HT1080 (cell line): ENCODE data around the gene TMEM270.

DNA sequence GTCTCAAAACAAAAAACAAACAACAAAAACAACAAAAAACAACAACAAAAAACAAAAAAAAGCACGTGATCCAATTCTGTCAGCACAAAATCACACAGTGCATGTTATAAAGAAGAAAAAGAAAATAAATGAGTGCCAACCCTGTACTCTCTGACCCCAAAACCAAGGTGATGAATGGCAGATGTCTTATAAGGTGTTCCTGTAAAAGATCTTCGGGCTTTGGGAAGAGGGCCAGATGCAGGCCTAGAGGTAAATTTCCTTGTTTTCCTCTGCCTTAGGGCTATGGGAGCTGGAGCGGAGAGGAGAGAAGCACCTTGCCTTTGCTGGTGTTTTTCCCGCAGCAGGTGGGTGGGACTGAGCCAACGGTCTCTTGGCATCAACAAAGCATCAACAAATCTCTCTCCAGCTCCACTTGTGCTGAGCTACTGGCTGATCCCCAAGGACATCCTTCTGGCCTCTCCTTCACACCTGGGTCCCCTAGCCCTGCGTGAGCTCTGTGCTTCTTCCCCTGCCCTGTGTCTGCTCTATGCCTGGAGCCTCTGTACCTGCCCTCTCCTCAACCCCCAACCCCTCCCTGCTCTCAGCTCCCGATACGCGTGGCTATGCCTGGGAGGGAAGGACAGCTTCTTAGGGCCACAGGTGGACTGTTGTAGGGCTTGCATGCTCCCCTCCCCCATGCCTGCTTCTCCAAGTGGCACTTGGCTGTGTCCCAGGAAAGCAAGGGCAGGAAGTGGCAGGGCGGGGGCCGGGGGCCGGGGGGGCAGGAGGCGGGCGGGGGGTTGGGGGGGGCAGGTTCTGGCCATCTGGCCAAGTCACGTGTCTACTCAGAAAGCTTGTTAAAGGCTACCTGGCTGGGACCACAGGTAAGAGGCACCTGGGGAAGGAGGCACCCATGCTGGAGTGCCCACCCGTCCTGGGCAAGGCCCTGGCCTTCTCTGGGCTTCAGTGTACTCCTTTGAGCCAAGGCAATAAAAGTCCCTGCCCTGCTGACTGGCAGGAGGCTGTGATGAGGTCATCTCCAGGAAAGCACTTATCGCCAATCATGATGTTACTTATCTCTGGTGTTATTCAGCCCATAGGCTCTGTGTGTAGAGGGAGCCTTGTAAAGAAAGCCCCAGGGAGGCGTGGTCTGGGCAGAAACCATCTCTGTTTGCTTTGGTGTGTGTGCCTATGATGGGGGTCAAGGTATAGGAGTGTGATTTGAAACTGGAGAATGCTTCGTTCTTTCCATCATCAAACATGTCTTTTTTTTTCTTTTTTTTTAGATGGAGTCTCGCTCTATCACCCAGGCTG is 3.0 kb upstream of the CLDN4 start:
RAMPAGE:
- cytosol, long total RNA = no peak
- long total RNA = no peak
- nucleus, long total RNA = no peak

DNA sequence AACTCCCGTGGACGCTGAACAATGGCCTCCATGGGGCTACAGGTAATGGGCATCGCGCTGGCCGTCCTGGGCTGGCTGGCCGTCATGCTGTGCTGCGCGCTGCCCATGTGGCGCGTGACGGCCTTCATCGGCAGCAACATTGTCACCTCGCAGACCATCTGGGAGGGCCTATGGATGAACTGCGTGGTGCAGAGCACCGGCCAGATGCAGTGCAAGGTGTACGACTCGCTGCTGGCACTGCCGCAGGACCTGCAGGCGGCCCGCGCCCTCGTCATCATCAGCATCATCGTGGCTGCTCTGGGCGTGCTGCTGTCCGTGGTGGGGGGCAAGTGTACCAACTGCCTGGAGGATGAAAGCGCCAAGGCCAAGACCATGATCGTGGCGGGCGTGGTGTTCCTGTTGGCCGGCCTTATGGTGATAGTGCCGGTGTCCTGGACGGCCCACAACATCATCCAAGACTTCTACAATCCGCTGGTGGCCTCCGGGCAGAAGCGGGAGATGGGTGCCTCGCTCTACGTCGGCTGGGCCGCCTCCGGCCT is 454 bp downstream of the CLDN4 start:
RAMPAGE:
- cytosol, long total RNA = no peak
- long total RNA = no peak
- nucleus, long total RNA = no peak

DNA sequence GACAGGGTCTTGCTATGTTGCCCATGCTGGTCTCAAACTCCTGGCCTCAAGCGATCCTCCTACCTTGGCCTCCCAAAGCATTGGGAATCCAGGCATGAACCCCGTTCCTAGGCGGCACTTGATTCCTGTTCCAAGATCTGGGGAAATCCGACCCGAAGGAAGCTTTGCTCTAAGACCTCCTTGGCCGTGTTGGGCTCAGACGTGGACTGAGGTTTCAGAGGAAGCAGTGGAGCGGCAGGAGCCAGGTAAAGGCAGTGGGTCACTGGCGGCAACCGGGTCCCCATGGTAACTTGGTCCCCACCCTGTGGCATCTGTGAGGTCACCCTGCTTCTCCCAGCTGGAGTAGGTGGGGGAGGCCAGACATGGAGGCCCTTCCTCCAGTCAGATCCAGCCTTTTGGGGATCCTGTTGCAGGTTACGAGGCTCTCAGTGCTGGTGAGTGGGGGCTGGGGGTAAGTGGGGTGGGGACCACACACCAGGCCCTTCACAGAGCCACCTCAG is at the start of gene TMEM270:
TSS of gene TMEM270 (plus strand) at position 327 of the 500 bp plus-strand sequence.
RAMPAGE:
- cytosol, long total RNA = no peak
- long total RNA = no peak
- nucleus, long total RNA = no peak

DNA sequence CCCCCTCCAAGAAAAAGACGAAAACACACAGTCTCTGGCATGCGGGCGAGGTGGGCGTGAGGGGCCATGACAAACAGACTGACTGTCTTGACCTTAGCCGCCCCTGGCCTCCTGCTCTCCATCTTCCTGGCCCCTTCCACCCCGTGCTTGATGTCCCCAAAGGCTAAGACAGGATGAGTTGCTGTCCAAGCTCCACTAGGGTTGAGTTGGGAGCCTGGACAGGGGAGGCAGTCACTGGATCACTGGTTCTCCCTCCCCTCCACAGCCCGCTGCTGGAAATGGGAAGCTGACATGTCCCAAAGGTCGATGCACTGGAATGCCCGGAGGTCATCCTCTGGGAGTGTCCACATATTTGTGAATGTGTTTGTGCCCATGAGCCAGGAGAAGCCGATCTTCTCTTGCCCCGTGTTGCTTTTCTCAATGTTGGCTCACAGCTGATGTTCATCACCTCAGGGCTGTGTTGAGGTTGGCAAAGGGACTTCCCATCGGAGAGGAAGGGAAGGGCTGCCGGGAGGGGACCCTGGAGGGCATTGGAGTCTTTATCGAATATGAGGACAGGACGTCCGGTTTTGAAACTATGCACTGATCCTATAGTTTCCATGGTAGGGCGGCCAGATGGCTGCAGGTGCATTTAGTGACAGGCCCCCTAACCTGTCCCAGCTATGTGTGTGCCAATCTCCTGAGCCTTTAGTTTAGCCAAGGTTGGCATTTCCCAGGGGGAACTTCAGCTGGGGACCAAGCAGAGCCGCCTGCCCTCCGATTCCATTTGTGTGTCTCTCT is 19.5 kb downstream of the TMEM270 start:
RAMPAGE:
- cytosol, long total RNA = no peak
- long total RNA = no peak
- nucleus, long total RNA = no peak

DNA sequence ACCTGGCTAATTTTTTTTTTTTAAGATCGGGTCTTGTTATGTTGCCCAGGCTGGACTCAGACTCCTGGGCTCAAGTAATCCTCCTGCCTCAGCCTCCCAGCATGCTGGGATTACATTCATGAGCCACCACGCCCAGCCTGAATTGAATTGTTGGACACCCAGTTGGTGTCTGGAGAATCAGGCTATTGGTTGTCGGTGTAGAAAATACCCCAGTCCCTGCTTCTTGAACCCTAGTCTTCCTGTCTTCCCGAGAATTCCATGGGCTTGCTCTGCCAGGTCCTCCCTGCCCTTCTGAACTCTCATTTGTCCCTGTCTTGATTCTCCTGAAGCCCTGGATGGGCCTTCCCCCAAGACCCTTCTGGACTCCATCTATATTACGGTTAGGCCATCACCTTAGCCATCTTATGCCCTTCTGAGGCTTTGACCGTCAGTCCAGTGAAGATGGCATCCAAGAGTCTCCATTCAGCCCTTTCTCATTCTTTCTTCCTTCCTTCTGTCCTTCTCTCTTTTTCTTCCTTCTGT is 53.7 kb downstream of the TMEM270 start:
RAMPAGE:
- cytosol, long total RNA = no peak
- long total RNA = no peak
- nucleus, long total RNA = no peak

RAMPAGE:
- cytosol, long total RNA = no peak
- long total RNA = no peak
- nucleus, long total RNA = no peak
Measured at GRCh38 chr7:73986100-73986878, 41.7 kb upstream of the ELN start.

DNA sequence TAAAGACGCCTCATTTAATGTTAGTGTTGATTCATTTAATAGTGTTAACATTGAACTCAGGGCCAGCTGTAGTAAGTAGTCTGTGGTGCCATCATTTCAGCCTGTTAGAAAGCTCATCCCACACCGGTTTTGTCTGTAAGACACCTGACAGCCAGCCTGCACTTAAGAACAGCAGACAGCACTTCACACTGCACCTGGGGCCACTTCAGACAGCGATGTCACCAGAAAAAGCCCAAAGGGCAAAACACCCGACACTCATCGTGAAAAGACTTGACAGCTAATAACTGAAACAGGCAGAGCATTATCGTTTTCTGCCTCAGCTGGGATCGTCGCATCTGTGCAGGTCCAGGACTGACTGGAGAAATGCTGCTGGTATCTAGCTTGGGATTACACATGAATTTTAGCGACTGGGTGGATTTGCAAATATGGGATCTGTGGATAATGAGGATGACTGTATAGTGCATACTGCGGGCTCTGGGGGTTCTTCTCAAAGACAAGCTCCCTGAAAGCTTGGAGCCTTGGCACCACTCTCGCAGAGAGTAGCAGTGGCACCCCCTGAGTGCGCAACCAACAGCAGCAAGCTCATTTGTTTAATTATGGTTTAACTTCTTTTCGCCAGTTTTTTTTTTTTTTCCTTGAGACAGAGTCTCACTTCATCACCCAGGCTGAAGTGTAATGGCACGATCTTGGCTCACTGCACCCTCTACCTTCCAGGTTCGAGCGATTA is 16.6 kb upstream of the LAT2 start:
RAMPAGE:
- cytosol, long total RNA = no peak
- long total RNA = no peak
- nucleus, long total RNA = no peak

DNA sequence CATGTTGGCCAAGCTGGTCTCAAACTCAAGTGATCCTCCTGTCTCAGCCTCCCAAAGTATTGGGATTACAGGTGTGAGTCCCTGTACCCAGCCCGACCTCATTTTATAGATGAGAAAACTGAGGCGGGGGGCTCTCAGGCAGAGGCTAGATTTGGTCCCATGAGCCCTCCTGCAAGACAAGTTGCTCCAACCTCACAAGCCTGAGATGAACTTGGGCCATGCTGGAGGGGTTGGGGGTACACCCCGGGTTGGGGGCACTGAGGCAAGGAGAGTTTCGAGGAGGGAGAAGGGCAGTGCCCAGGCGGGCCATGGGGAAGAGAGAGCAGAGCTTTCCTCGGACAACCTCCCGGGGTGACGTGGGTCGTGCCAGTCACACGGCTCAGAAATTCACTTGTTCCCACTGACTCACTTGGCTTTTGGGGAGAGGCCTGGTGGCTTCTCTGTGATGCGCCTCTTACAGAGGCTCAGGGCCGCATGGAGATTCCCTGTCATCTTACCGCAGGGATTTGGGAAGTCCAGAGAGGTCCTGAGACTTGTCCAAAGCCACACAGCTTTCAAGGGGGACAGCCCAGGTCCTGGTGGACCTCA is 2.8 kb downstream of the LAT2 start:
RAMPAGE:
- cytosol, long total RNA = no peak
- long total RNA = no peak
- nucleus, long total RNA = no peak

DNA sequence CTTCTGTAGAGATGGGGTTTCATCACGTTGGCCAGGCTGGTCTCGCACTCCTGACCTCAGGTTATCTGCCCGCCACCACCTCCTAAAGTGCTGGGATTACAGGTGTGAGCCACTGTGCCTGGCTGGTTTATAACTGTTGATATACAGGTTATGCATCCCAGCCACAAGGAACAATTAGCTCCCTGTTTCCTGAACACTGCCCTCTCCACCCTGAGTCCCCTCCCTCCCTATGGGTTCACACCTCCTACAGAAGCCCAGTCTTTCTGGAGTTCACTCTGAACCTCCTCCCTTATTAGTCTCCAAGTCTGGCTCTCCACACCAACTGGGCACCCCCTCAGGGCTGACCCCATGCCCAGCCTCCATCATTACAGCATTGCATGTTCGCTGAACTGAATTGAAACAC is 1.9 kb upstream of the CLIP2 start:
RAMPAGE:
- cytosol, long total RNA = no peak
- long total RNA = no peak
- nucleus, long total RNA = no peak

DNA sequence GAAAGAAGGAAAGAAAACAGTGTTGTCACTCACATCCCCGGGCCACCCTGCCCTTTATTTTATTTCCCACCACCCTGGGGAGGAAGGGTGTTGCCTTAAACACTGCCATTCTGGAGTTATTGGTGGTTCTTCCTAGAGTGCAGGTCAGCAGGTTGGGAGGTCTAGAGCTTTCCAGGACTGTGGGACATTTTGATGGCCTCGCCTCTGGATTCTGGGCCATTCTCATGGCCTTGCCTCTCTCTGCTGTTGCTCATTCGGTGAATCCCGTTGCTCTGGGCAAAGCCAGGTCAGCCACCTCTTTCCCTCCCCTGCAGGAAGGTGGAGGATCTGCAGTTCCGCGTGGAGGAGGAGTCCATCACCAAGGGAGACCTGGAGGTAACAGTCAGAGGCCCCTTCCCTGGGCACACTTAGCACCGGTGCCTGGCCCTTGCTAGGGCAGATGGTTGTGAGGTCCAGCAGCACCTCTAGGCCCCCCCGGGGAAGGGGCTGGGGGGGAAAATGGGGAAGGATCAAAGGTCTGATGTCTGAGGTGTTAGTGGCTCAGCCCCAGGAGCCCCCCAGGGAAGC is 74.8 kb downstream of the CLIP2 start:
RAMPAGE:
- cytosol, long total RNA = no peak
- long total RNA = no peak
- nucleus, long total RNA = no peak

DNA sequence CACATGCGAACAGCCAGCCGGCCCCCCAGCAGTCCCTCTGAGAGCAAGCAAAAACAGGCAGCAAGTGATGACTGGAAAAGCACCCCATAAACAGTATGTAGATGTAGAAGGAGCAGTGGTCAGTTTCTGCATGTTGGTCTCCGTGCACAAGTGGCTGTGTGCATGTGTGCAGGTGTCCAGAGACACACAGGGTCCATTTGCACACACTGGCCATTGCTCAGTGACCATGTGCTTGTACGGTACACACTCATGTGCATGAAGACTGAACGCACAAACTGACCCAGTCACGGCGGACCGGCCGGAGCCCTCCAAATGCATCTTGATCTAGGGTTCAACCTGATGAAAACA is 79.7 kb upstream of the GTF2IRD1 start:
RAMPAGE:
- cytosol, long total RNA = no peak
- long total RNA = no peak
- nucleus, long total RNA = no peak

GRCh38 chr7:74452421-74452915 is 1.2 kb upstream of the GTF2IRD1 start:
RAMPAGE:
- cytosol, long total RNA = no peak
- long total RNA = no peak
- nucleus, long total RNA = no peak

GRCh38 chr7:74653730-74654256 is 3.7 kb upstream of the GTF2I start:
RAMPAGE:
- cytosol, long total RNA = no peak
- long total RNA = no peak
- nucleus, long total RNA = no peak

RAMPAGE:
- cytosol, long total RNA = no peak
- long total RNA = no peak
- nucleus, long total RNA = no peak
Measured at GRCh38 chr7:74655650-74655989, 1.9 kb upstream of the GTF2I start.

DNA sequence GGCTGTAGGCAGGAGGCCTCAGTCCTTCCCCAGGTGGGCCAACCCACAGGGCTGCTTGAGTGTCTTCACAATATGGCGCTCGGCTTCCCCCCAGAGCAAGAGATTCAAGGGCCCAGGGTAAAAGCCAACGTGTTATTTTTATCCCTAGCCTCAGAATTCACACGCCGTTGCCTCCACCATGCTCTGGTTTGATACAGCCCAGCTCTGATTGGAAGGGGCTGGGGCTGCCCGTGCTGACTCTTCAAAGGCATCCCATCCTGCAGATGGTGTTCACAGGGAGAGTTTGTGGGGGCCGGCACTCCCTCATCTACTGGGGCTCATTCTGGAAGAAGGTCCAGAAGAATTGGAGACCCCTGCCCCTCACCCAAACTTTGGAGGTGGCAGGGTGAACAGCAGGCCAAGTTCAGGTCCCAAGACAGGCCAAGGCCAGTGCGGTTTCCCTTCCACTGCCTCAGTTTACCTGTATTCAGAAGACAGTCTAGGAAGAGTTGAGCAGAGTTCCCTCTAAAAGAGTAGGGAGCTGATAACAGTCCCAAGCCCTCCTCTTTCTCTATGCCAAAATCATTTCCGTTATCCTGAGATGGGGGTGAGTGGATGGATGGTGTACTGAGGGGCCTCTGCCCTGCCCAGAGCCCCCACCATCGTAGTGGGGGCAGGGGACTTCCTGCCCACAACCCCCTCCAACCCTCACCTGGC is 42.9 kb downstream of the RCC1L start:
RAMPAGE:
- cytosol, long total RNA = no peak
- long total RNA = no peak
- nucleus, long total RNA = no peak

GRCh38 chr7:75166366-75166839 is 74.0 kb downstream of the GTF2IRD2B start:
RAMPAGE:
- cytosol, long total RNA = no peak
- long total RNA = no peak
- nucleus, long total RNA = no peak

DNA sequence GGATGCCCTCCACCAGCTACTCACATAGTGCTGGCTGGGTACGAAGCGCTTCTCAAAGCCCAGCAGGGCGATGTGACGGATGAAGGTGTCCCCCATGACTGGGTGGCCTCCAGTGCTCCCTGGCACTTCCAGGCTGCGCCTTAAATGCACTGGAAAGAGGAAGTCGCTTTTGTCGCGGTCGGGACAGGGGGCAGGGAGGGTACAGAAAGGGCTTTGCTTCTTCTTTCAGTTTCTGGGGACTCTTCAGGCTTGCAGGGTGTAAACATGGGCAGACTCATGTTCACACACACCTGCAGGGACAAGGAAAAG is 79.4 kb downstream of the GTF2IRD2B start:
RAMPAGE:
- cytosol, long total RNA = no peak
- long total RNA = no peak
- nucleus, long total RNA = no peak

DNA sequence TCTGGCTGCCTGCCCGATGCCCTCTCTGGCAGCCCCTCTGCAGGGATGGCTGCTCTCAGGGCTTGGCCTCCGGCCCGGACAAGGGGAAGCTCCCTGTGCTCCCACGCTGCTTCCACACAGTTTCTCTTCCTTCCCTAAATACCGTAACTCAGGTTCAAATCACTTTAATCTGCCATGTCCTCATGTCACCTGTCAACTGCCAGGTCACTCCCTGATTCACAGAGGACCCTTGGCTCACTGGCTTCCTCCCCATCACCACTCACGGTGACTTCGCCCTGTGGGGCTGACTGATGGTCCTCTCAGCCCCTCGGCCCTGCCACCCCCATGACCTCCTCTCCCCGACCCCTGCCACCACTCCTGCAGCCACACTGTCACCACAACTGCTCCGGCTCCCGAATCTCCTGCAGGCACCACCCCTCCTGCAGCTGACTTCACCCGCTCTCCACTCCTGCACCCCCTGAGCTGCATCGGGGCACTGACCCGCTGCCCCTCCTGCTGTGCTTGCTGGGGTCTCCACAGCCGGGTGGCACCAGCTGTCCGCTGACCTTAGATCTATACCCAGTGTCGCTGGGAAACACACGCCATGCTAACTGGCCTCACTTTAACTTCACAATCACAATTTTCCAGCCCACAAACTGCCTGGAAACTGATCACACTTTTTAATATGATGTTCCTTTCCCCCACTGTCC is 24.6 kb downstream of the TRIM73 start:
RAMPAGE:
- cytosol, long total RNA = no peak
- long total RNA = no peak
- nucleus, long total RNA = no peak

DNA sequence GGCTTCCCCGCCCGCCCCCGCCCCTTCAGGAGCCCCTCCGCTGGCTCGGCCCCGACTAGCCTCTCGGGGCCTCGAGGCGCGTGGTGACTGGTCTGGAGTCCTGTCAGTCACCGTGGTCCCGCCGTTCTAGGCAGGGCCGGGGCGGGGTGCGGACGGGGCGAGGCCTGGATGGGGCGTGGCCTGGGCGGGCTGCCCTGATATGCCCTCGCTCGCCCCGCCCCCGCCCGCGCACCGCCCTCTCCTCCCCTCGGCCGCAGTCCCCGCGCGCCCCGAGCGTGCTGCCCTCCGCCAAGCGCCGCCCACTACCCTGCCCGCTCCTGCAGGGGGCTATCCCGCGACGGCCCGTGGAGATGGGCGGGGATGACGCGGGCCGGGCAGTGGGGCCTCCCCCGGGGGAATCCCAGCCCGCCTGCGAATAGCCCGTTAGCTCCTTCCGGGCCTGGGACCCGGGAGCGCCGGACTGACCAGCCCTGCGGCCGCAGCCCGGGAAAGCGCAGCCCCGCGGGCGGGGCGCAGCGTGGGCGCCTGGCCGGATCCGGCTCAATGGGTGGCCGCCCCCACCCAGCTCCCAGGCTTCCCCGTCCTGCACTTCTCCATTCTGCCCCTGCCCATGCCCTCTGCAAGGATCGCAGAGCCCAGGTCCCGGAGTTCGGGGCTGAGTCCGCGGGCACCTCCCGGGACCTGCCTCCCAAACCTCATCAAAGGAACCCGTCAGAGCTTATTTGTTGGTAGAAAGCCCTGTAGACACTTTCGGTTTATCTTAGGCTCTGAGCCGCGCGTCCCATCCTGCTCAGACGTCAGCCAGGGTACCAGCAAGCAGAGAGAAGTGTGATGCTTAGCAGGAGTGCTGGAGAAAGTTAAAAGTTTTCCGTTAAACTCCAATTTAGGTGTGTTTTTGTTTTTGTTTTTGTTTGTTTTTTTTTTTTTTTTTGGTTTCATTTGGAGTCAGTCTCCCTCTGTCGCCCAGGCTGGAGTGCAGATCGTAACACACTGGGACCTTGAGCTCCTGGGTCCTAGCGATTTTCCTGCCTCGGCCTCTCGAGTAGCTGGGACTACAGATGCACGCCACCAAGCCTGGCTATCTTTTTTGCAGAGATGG is 692 bp upstream of the HIP1 start:
RAMPAGE:
- cytosol, long total RNA = no peak
- long total RNA = no peak
- nucleus, long total RNA = no peak

GRCh38 chr7:75780618-75781196 is 8.7 kb upstream of the CCL26 start:
RAMPAGE:
- cytosol, long total RNA = no peak
- long total RNA = no peak
- nucleus, long total RNA = no peak